ENCODE measurements around a stretch of chr11.

- PRO-cap, 3 experiments = no peak in any of the 3 experiments
- RAMPAGE, long total RNA = no peak
- RRBS, 2 experiments = no CpG with 5 or more reads among the region's 4 CpGs
Measured at GRCh38 chr11:130891149-130891768, 25.0 kb downstream of the SNX19 start.

- PRO-cap, 3 experiments = no peak in any of the 3 experiments
- RAMPAGE, long total RNA = no peak
- RRBS, 2 experiments = no CpG with 5 or more reads among the region's 9 CpGs
Measured at GRCh38 chr11:131465666-131466242, 95.3 kb downstream of the NTM start.

GRCh38 chr11:131673985-131674537 is 303.6 kb downstream of the NTM start:
- PRO-cap, 3 experiments = no peak in any of the 3 experiments
- RAMPAGE, long total RNA = no peak
- RRBS, 2 experiments = no CpG with 5 or more reads among the region's 14 CpGs

DNA sequence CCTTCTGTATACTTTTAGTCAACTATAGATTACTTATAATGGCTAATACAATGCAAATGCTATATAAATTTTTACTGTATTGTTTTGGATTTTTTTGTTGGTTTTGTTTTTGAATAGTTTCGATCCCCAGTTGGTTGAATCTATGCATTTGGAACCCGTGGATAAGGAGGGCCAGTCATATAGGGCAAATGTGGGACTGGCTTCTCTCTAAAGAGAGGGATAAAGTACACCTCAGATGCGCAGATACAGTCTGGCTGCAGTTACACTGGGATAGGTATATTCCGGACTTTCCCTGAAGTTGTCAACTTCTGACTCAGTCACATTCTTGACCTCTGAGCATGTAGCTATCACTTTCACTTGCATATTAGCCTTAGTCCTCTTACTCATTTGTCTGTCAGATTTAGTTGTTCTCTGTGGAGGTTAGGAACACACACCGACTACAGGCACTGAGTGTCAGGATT is 654.0 kb downstream of the NTM start:
- PRO-cap, 3 experiments = no peak in any of the 3 experiments
- RAMPAGE, long total RNA = no peak
- RRBS, 2 experiments = no CpG with 5 or more reads among the region's 5 CpGs

- PRO-cap, 3 experiments = no peak in any of the 3 experiments
- RAMPAGE, long total RNA = no peak
- RRBS, 2 experiments = 2% methylated on average over 6 of the region's 58 CpGs
Measured at GRCh38 chr11:132943998-132944665, 588.2 kb downstream of the OPCML start.

- PRO-cap, 3 experiments = peak in 2 of 3 experiments; most common plus-strand start chr11:133064679 (in 1); most common minus-strand start chr11:133064573 (in 2)
- RAMPAGE, long total RNA = no peak
- RRBS, 2 experiments = 4 to 5% methylated on average over 21 of the region's 53 CpGs
Measured at GRCh38 chr11:133063837-133065049, 468.1 kb downstream of the OPCML start.

GRCh38 chr11:133501987-133502654 is 30.2 kb downstream of the OPCML start:
- PRO-cap, 3 experiments = no peak in any of the 3 experiments
- RAMPAGE, long total RNA = no peak
- RRBS, 2 experiments = no CpG with 5 or more reads among the region's 15 CpGs

DNA sequence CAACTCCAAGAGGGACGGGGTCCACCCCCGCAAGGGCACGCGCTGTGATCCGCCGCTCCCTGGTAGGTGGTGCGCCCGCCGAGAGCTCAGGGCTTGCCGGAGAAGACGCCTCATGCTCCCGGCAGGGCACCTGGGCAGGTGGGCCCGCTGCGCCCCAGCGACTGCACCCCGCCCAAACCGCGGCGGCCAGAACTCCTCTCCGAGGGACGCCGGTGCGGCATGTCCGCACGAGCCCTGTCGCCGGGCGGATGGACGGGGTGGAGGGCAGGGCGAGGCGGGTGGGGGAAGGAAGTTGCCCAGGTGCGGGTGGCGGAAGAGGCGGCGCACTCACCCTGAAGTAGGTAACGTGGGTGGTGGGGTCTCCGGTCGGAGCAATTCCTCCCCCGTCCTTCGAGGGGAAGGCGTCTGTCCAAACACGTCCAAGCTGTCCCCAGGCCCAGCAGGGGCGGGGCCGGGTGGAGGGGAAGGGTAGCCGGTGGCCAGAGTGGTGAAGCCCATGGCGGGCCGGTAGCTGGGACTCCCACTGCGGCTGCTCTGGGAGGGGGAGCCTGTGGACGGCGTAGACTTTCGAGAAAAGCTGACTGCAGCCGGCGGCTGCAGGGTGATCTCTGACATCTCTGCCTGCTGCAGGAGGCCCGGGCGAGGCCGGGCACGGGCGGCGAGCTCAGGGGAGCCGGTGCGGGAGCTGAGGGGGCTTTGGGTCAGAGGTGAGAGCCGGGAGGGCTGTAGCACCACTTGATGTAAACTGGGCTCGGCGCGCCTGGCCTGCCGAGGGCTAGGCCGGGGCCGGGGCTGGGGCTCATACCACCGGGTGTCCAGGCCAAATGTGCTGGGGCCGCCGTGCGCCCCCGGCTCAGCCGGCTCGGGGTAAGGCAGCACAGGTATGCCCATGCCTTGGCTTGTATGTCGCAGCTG is 37.1 kb downstream of the IGSF9B start:
- PRO-cap, 3 experiments = no peak in any of the 3 experiments
- RAMPAGE, long total RNA = no peak
- RRBS, 2 experiments = 71 to 74% methylated on average over 35 to 42 of the region's 76 CpGs

DNA sequence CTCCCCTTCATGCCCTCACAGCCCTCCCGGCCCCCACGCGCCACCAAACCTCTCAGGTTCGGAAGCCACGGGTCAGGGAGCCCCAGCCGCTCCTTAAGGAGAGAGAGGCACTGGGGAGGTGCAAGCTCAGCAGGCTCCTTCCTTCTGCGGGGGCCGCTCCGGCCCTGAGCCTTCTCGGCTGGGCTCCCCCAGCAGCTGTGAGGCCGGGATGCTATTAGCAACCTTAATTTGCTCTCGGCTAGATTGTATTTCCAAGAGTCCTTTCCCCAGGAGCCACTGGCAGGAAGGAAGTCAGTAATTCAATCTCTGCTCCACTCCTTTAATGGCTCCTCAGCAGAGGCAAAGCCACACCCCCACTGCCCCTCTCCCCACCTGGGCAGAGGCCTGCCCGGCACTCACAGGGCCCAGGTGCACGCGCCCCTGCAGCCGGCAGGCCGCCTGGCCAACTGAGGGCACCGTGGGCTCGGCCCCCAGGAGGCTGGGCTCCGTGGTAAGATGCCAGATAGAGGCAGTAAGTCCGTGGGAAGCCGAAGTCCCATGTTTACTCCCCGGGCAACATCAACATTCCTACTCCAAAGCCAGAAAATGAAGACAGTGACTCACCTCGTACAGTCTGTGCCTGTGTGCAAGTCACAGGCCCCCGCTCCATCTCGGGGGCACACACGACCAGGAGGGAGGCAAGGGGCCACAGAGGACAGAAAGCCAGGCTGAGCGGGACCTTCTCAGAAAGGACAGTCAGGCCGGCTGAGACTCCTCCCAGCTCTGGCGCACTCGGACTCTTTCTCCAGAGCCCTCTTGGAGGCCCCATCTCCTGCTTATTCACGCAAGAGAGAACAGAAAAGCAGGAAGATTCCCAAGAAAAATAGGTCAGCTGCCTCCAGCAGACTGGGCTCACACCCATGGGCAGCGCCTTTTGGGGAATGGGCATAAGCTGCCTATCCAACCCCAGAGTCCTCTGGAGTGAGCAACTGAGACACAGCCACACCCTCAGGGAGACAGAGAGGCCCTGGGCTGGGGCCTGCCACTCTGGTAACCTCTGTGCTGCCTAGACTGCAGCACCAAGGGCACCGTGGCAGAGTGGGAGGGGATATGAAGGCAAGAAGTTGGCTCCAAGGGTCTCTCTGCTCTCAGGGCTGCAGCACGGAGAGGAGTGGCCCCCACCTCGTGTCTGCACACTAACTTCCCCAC is 5.0 kb downstream of the IGSF9B start:
- PRO-cap, 3 experiments = peak in 2 of 3 experiments; most common minus-strand start position 199 of the sequence (in 2)
- RAMPAGE, long total RNA = no peak
- RRBS, 2 experiments = 9 to 10% methylated on average over 12 to 18 of the region's 36 CpGs

GRCh38 chr11:133953556-133954008 is 3.2 kb downstream of the IGSF9B start:
- PRO-cap, 3 experiments = no peak in any of the 3 experiments
- RAMPAGE, long total RNA = no peak
- RRBS, 2 experiments = no CpG with 5 or more reads among the region's 8 CpGs

DNA sequence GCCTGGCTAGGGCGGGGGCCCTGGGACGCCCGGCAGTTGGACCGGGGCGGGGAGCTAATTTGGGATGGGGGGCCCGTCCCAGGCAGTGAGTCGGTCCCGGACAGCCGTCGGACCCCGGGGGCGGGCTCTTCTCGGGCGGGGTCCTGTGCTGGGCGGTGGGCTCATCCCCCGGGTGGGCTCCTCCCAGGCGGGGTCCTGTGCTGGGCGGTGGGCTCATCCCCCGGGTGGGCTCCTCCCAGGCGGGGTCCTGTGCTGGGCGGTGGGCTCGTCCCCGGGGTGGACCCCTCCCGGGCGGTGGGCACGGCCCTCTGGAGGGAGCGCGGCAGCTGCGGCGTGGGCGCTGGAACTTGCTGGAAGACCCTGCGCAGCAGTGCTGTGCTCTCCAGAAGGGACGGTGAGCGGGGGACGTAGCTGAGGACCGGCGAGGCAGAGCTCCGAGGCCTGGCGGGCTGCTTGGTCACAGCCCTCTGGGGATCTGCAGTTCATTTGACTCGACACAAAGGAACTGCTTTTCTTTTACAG is 529 bp downstream of the JAM3 start:
- PRO-cap, 3 experiments = peak in 2 of 3 experiments; most common plus-strand start position 385 of the sequence (in 2); most common minus-strand start position 310 of the sequence (in 1)
- RAMPAGE, long total RNA = no peak
- RRBS, 2 experiments = 4% methylated on average over 16 to 25 of the region's 40 CpGs

GRCh38 chr11:134155860-134156419 is 67.8 kb downstream of the NCAPD3 start:
- PRO-cap, 3 experiments = no peak in any of the 3 experiments
- RAMPAGE, long total RNA = no peak
- RRBS, 2 experiments = 57 to 82% methylated on average over 1 to 2 of the region's 12 CpGs